AG09319 (cell line): ENCODE measurements around a stretch of chr14.

DNA sequence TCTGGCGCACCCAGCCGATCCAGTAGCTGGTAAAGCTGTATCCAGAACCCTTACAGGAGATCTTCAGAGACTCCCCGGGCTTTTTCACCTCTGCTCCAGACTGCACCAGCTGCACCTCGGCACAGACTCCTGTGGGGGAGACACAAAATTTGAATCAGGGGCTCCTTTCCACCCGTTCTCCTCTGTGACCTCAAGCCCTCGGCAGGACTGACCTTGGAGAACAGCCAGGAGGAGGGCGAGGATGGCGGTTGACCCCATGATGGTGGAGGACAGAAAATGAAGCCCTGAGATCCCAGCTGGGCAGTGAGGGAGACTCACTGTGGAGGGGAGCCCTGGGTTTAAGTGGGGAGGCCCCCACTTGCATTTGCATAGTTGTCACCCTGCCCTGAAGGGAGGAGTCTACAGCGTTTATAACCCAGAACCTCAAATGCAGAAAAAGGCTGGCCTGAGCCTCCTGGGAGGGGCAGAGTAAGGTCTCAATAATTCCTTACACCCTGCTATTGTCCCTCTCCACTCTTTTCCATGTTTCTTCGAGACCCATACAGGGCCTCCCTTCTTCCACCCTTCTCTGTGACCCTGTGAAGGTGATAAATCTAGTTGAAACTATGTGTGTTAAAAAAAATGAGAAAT lies 1052.7 kb downstream of the TMEM121 start:
- RRBS, result 38% methylated on average over 1 of the region's 10 CpGs